ENCODE measurements around the gene CFAP74.

- PRO-cap: no peak
Measured at GRCh38 chr1:1384758-1385489, 9.9 kb upstream of the AURKAIP1 start.

DNA sequence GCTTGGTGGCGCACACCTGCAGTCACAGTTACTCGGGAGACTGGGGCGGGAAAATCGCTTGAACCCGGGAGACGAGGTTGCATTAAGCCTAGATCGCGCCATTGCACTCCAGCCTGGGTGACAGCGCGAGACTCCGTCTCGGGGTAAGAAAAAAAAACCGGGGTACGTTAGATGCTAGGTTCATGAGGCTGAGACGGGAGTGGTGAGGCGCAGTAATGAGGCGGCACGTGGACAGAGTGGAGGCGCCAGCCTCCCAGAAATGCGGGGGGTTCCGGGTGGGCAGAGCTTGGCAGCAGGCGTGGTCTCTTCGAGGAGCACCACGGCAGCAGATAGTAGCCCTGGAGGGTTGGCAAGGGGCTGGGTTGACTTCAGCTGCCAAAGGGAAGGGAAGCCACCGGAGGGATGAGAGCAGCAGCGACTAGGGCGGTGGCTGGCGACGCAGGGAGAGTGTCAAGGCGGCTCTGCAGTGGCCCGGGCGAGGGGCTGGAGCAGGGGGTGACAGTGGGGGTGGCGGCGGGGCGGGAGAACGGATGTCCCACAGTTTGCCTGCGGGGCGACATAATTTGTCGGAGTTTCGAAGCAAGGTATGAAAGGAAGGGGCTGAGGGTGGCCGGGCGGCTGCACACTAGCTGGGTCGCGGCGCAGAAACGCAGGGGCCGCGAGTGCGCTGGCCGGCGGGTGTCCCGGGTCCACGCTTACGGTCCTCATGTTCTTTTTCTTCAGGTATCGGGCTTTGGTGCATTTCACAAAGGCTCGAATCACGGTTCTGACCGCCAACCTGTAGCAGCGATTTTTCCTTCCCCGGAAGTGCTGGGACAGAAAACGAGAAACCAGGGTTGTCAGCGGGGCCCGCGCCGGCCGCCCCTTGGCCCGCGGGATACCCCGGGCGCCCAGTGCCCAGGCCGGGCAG is 628 bp downstream of the MRPL20 start:
- PRO-cap: no peak

DNA sequence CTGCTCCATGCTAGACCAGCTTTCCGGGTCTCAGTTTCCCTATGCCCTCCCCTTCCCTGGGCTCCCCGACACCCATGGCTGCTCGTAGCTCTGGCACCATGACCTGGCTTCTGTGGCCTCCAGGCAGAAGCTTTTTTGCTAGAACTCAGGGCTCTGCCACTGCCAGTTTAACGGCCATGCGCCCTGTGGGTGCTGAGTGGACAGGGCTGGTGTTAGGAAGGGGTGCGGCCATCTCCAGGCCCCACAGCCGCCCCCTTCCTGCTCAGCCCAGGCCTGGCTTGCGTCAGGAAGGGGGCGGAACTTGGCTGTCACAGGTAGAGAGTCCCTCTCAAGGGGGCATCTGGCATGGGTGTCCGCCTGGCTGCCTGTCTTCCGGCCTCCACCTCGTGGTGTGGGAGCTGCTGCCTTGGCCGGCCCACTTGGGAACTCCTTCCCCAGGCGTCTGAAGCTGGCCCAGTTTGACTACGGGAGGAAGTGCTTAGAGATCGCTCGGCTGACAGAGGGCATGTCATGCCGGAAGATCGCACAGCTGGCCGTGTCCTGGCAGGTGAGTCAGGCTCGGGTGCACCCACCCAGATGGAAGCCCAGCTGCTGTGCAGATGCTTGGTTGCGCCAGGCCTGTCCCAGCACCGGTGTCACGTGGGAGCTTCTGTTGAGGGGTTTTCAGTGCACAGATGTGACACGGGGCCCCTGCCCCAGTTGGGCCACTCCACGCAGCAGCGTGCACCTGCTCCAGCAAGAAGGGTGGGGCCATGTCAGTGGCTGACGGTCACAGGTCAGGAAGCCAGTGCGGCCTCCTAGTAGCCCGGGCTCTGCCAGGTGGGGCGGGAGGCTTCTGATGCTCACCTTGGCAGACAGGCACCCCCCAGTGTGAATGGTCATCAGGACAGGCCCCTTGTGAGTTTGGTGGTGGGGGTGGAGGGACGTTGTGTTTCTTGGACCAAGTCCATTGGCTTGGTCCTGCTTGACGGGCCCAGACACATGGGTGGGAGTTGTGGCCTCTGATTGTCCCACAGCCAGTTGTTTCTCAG is 9.1 kb upstream of the ATAD3B start:
- PRO-cap: no peak

- PRO-cap: no peak
Measured at GRCh38 chr1:1472696-1473268, 1.2 kb downstream of the ATAD3B start.

GRCh38 chr1:1508846-1509079 is 3.2 kb upstream of the ATAD3A start:
- PRO-cap: bidirectional peak, plus-strand start at chr1:1508988, minus-strand start at chr1:1508940

DNA sequence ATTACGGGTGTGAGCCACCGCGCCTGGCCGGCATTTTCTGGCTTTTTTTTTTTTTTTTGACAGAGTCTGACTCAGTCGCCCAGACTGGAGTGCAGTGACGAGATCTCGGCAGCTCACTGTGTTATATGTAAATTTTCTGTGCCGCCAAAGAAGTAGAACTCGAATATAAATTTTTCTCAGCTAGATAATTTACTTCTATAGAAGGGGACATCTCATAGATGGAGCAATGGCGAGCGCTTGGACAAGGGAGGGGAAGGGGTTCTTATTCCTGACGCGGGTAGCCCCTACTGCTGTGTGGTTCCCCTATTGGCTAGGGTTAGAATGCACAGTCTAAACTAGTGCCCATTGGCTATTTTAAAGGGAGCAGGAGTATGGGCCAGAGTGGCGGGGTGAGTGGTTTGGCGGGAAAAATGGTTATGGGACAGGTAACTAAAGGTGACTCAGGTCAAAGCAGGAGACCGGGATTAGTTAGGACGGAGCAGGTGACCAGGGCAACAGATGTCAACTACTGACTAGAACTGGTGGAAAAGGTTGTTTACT is 1.1 kb upstream of the ATAD3A start:
- PRO-cap: no peak

GRCh38 chr1:1523236-1523850 is 11.4 kb downstream of the ATAD3A start:
- PRO-cap: no peak

DNA sequence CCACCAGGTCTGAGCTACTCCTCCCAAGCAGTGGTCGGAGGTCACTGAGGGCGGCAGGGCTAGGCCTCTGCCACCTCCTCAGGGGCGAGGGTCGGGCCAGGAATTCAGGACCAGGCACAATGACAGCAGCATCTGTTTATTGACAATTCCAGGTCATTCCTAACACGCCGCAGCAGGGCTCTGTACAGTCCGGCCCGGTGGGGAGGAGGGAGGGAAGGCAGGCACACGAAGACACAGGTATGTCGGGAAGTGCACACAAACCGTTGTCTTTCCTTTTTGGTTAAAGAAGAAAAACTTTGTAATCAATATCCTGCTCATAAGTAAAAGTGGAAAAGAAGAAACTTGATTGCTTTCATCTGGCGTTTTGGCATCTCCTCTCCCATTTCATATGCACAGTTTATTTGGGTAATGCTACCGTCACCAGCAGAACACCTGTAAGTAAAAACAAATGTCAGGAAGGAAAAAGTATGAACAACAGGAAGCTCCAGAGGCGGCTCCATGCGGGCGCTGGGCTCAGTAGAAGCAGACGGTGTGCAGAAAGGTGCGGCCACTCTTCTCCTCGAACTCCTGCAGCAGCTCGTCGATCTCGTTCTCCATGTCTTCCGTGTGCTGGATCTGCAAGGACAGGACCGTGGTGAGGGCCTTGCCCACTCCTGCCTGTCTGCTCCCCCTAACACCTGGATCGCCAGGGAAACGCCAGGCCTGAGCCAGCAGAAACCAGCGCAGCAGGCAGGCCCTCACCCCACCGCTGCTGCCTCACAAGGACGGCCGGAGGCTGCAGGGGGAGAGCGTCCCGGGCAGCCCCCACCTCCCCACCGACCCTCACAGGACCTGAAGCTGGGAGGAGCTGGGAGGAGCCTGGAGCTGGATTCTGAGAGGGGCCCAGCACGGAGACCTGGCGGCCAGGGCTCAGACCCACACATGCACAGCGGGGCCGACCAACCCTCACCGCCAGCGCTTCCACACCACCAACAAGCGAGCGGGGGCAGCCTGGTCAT is 1.4 kb upstream of the TMEM240 start:
- PRO-cap: no peak

DNA sequence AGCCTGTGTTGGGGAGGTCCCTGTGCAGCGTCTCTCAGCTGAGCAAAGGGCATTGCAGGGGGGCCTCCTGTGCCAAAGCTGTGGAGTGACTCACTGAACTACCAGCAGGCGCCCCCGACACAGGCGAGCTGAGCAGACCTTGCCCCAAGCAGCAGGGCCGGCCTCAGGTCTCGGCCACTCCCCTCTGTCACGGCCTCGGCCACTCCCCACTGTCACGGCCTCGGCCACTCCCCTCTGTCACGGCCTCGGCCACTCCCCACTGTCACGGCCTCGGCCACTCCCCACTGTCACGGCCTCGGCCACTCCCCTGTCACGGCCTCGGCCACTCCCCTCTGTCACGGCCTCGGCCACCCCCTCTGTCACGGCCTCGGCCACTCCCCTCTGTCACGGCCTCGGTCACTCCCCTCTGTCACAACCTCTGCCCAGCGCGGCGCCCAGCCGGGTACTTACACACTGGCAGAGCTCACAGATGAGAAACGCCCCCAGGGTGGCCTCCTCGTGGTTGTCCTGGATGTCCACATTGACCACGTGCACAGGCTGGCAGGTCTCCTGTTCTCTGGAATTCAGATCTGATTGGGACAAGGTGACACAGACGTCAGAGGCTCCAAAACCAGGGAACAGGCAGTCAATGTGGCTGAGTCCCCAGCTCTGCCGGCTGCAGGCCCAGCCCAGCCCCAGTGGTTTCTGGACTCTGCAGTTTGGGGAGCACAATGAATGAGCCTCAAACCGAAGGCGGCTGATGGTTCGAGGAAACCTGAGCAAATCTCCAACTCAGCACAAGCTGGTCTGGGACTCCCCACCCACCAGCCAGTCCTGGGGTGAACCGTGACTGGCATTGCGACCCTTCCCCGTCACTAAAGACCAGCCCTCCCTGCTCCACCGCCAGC is 3.2 kb upstream of the TMEM240 start:
- PRO-cap: no peak

DNA sequence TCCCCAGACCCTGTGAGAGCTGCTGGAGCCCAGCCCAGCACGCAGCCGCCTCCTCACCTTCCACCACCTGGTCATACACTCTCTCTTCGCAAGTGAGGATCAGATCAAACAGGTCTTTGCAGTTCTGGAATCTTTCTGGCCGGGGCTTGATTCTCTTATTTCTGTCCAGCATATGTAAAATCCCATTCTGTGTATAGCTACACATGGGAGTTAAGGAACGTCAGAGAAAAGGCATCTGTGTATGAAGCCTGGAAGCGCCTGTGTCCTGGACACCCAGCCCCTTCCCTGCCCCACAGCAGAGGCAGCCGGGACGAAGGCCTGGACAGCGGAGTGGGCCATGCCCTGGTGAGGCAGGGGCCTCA is 4.4 kb upstream of the TMEM240 start:
- PRO-cap: no peak

GRCh38 chr1:1561989-1562948 is 12.4 kb downstream of the SSU72 start:
- PRO-cap: no peak

GRCh38 chr1:1712253-1712565 is 11.9 kb downstream of the CDK11A start:
- PRO-cap: no peak

DNA sequence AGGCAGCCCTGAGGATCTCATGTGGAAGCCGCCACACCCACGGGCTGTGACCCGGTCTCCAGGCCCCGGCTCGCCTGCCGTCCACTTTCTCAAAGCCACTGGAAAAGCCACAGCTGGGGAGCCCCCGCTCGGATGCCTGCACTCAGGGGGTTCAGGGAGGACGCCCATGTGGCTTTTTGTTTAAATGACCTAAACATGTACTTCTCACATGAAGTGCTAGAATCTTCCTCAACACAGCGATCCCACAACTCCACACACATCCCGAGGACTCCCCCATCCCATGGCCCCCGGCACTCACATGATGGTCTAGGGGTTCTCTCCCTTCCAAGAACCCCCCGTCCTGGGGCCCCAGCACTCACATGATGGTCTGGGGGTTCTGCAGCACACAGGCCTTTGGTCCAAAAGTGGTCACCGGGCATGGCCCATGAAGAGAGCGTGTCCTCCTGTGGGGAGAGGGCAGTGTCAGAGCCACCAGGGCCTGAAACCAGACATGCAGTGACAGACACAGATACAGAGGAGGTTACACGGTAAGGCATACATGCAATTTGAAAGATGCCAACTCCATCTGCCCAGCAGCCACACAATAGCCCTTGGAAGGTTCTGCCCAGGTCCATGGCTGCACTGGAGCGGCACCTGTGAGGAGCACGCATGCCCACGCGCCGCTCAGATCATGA is 16.5 kb downstream of the NADK start:
- PRO-cap: no peak

GRCh38 chr1:1857301-1857897 is 33.5 kb downstream of the GNB1 start:
- PRO-cap: no peak

- PRO-cap: no peak
Measured at GRCh38 chr1:1878140-1879346, 12.3 kb downstream of the GNB1 start.

- PRO-cap: no peak
Measured at GRCh38 chr1:1892099-1893062, 1.5 kb upstream of the GNB1 start.

DNA sequence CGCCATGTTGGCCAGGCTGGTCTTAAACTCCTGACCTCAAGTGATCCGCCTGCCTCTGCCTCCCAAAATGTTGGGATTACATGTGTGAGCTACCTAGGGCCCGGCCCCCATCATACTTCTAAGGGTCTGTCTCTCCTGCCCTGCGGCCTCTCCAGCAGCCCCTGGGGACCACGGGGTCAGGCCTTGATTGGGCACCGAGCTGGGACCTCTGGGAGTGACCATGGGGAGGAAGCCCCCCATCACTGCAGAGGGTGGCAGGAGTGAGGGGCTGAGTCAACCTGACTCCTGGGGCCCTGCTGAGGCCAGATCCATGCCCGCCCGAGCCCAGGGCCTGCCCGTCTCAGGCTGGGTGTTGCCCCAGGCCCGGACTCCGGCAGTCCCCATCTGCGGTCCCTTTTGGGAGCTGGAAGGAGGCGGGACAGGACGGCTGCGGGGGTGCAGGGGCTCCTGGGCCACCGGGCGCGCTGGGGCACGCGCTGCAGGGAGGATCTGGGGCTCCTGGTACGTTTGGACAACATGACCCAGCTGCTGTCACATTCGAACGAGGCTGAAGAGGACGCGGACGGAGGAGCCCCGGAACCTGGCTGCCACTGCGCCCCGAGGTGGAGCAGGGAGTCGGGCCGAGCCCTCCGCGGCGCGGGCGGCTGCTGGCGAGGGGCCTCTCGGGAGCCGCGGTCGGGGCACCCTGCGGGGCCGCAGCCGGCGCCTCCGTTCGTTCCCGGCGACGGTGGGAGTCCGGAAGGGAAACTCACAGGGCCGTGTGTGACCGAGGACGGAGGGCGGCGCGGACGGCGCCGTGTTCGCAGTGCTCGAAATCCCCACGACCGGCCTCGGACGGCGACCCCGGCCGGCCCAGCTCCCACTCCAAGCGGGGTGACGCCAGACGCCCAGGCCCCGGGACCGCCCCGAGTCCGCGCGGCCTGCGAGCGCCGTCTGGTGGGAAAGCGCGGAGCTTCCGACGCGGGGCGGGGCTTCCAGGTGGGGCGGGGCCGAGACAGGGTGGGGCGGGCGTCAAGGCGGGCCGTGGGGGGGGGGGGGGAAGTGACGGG is 6.5 kb upstream of the CALML6 start:
- PRO-cap: bidirectional peak, plus-strand start outside the sequence, minus-strand start at position 854 of the sequence

GRCh38 chr1:1954699-1955213 is 35.7 kb upstream of the TMEM52 start:
- PRO-cap: no peak

DNA sequence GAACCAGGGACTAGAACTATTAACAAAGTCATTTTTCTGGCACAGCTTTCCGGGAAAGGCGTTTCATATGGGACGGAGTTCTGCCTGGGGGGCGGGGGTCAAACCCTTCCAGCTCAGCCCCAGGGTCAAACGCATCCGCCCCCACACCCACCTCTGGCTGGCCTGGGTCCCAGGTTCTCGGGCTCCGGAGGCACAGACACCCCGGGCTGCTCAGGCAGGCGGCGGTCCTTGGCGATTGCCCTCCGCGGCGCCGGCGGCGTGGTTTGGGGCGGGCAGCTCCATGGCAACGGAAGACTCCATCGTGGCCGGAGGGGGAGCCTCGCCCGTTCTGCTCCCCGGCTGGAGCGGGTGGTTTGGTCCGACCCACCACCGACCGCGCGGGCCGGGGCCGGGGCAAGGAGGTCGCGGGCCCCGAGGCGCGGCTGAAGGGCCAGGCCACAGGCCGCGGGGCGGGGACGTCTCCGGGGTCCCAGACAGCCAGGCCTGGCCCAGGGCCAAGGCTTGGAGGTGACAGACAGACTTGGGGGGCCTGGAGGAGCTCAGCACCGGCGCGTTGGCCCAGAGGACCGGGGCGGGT is at the start of gene CFAP74:
Gene CFAP74, minus strand, starts transcription at position 237 of the 577 bp plus-strand sequence.
- PRO-cap: bidirectional peak, plus-strand start at position 395 of the sequence, minus-strand start at position 266 of the sequence

DNA sequence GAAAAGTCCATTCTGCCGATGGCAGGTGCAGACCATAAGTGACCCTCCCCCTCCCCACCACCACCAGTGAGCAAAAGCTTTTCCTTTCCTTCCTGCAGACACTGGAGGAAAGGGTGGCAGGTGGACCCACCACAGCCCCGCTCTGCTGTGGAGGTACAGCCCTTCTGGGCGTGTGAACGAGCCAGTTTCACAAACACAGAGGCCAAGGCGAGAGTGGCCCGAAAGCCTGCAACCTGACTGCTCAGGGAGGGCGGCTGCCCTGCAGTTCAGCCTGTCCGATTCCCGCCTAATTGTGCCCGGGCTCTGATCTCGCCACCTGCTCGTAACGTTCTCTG is 56.9 kb downstream of the FAAP20 start:
- PRO-cap: no peak

Data from LUHMES (cell line).